Uterus (tissue), 7 donors: ENCODE measurements around the genes FAM98C and LGALS7.

GRCh38 chr19:38004880-38005273, 97.9 kb downstream of the SIPA1L3 start:
- PRO-cap, 4 experiments = peak in 4 of 4 experiments; most common plus-strand start chr19:38005204 (in 3); most common minus-strand start chr19:38005037 (in 3)
- RAMPAGE, long total RNA, 2 experiments = no peak in any of the 2 experiments
- RRBS = 5% methylated on average over 3 of the region's 9 CpGs

GRCh38 chr19:38043675-38044525, 136.9 kb downstream of the SIPA1L3 start:
- PRO-cap, 4 experiments = no peak in any of the 4 experiments
- RAMPAGE, long total RNA, 2 experiments = no peak in any of the 2 experiments
- RRBS = no CpG with 5 or more reads among the region's 19 CpGs

DNA sequence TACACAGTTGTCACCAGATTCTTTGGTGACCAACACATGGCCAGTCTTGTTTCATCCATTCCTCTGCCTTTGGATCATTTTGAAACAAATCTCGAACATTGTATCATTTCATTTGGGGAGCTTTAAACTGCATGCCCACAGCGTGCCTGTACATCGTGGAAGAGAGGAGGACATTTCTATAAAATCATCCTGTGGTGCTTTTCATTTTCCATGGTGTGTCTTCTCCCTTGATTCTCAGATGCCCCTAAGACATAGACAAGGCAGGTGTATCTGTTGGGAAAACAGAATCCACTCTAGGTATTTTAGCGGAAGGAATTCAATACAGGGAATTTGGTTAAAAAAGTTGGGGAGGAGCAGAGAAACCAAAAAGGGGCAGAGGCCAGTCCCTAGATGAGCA, 145.0 kb downstream of the SIPA1L3 start:
- PRO-cap, 4 experiments = no peak in any of the 4 experiments
- RAMPAGE, long total RNA, 2 experiments = no peak in any of the 2 experiments
- RRBS = no CpG with 5 or more reads among the region's 4 CpGs

DNA sequence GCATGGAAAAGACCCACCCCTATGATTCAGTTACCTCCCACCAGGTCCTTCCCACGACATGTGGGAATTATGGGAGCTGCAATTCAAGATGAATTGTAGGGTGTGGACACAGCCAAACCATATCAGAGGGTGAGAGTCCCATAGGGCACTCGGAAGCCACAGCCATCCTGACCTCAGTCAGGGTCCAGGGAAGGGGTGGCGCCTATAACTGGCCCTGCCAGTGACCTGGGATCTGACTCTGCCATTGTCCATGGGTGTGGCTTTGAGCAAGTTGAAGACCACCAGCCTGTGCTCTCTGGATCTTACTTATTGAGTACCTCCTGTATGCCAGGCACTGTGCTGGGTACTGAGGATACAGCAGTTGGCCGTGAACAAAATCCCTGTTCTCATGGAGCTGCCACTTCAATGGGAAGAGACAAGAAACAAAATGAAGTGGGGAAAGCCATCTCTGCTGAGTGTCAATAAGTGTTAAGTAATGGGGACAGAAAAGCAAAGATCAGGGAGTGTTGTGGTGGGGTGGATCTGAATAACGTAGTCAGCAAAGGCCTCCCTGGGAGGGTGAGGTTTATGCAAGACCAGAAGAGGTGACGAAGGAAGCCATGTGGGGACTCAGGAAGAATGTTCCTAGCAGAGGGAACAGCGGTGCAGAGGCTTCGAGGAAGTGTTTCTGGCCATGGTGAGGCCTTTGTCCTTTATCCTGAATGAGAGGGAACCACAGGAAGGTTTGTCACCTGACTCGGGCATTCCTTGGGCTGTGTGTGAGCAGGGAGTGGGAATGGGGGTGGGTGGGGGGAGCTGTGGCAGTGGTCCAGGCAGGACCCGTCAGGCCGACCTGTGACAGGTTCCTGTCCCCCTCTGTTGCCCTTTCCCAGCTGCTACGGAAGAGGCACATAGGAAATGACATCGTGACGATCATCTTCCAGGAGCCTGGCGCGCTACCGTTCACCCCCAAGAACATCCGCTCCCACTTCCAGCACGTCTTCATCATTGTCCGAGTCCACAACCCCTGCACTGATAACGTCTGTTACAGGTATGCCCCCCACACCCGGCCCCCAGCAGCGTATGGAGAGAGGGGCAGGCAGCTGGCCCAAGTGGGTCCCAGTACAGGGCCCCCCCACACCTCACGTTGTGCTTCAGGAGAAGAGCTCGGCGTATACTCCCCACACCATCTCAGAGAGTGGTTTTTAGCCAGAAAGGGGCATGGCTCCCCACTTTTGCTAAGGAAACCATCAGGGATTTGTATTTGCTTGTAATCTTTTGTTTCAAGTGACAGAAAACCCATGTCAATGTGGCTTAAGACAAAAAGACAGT, 114.2 kb downstream of the DPF1 start:
- PRO-cap, 4 experiments = no peak in any of the 4 experiments
- RAMPAGE, long total RNA, 2 experiments = start-site peak on the plus strand in 1 of 2 experiments, centred at position 566 of the sequence, 10 reads per replicate
- RRBS = no CpG with 5 or more reads among the region's 26 CpGs

DNA sequence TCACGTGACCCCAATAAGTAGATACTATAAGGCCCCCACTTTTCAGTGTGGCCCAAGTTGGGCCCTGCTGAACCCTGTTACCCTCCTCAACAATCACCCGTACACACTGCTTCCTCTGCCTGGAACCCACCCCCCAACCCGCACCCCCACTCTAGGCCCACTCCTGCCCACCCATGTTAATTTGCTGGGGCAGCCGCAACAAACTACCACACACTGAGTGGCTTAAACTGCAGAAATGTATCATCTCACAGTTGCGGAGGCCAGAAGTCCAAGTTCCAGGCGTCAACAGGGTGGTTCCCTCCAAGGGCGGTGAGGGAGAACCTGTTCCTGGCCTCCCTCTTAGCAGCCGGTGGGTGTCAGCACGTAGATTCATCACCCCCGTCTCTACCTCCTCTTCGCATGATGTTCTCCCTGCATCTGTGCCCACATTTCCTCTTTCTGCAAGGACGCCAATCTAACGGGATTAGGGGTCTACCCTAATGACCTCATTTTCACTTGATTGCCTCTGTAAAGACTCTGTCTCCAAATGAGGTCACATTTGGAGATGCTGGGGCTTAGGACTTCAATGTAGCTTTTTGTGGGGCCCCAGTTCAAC, 38.6 kb downstream of the DPF1 start:
- PRO-cap, 4 experiments = peak in 2 of 4 experiments; most common minus-strand start position 138 of the sequence (in 2)
- RAMPAGE, long total RNA, 2 experiments = no peak in any of the 2 experiments
- RRBS = no CpG with 5 or more reads among the region's 13 CpGs

GRCh38 chr19:38222300-38222937, 1.6 kb downstream of the DPF1 start:
- PRO-cap, 4 experiments = no peak in any of the 4 experiments
- RAMPAGE, long total RNA, 2 experiments = no peak in any of the 2 experiments
- RRBS = 34% methylated on average over 15 of the region's 51 CpGs

GRCh38 chr19:38278088-38278701, 13.8 kb downstream of the SPINT2 start:
- PRO-cap, 4 experiments = peak in 2 of 4 experiments; most common plus-strand start chr19:38278272 (in 2)
- RAMPAGE, long total RNA, 2 experiments = no peak in any of the 2 experiments
- RRBS = no CpG with 5 or more reads among the region's 9 CpGs

- PRO-cap, 4 experiments = peak in 2 of 4 experiments; most common plus-strand start chr19:38284640 (in 1); most common minus-strand start chr19:38284636 (in 1)
- RAMPAGE, long total RNA, 2 experiments = no peak in any of the 2 experiments
- RRBS = no CpG with 5 or more reads among the region's 7 CpGs
These were observed 19.7 kb upstream of the C19orf33 start for GRCh38 chr19:38284263-38284745.

DNA sequence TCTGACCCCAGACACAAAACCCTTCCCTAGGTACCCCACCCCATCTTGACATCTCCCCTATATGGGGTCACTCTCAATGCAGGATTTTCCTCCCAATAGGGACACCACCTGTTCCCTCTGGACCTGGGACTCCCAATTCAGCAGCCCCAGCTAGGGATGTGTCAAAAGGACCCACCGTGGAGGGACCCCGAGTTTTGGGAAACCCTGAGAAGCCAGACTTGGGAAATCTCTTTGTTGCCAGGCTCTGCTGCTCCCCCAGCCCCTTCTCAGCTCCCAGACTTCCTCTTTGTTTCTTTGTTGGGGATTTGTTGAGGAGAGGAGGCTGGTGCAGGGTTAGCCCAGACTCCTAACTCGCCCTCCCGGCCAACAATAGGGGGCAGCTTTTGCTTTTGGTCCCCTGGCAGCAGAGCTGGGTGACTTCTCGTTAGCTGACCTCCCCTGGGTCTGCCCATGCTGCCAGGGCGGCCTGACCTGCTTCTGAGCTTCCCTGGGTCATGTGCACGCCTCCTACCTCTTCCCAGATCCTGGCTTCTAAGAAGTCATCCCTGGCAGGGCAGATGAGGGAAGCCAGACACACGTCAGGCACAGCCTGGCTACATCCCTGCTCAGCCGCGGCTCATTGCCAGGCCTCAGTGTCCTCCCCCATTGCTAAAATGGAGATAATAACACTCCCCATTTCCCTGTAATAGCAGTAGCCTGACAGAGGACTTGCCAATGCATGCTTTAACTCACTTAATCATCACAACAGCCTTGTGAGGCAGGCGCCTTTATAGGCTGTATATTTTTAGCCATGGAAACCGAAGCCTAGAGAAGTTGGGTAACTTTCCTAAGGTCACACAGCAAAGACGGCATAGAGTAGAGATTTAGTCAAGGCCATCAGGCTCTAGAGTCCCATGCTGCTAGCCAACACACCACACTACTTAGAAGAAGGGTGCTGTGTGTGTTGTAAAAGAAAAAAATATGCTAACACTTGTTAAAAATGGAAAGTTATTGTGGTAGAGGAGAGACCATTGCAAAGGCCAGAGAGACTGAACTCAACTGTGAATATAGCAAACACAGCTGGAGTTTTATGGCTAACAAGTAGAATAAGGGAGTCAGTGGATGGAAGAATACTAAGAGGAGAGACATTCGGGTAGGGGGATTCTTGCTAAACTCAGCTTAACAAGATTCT, 2.1 kb downstream of the KCNK6 start:
- PRO-cap, 4 experiments = peak in 4 of 4 experiments; most common plus-strand start position 570 of the sequence (in 2); most common minus-strand start position 446 of the sequence (in 4)
- RAMPAGE, long total RNA, 2 experiments = no peak in any of the 2 experiments
- RRBS = no CpG with 5 or more reads among the region's 14 CpGs

GRCh38 chr19:38400101-38400822, 2.6 kb upstream of the FAM98C start:
- PRO-cap, 4 experiments = no peak in any of the 4 experiments
- RAMPAGE, long total RNA, 2 experiments = no peak in any of the 2 experiments
- RRBS = no CpG with 5 or more reads among the region's 9 CpGs

DNA sequence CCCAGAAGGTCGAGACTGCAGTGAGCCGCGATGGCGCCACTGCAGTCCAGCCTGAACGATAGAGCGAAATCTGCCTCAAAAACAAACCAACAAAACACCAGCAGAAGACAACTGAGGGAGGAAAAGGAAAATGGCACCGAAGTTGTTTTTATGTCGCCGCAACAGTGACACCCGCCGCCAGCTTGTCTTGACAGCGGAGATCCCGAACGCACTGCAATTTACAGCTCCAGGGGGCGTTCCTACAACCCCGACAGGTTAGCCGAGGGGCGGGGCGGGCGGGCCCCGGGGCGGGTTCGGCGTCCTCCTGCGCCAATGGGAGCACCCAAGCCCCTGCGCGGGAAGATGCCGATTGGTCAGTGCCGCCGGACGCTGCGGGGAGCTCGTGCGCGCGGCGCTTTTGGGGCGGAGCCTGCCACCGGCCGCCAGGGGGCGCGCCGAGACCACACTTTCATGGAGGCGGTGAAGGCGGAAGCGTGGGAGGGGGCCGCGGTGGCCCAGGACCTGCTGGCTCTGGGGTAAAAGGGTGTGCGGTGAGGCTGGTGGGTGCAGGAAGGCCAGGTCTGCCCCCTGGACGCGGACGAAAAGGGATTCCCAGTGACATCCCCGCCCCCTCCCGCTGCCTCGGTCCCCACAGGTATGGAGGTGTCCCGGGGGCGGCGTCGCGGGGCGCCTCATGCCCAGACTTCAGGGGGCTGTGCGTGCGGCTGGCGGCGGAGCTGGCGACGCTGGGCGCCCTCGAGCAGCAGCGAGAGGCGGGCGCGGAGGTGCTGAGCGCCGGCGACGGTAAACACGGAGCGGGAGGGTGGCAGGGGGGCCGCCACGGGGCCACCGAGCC, at the start of gene FAM98C:
Gene FAM98C, plus strand, starts transcription at position 390 of the 835 bp plus-strand sequence.
- PRO-cap, 4 experiments = peak in 4 of 4 experiments; most common plus-strand start position 451 of the sequence (in 4); most common minus-strand start position 215 of the sequence (in 4)
- RAMPAGE, long total RNA, 2 experiments = no peak in any of the 2 experiments
- RRBS = 2% methylated on average over 19 of the region's 82 CpGs

- PRO-cap, 4 experiments = no peak in any of the 4 experiments
- RAMPAGE, long total RNA, 2 experiments = no peak in any of the 2 experiments
- RRBS = no CpG with 5 or more reads among the region's 25 CpGs
These were observed 19.3 kb downstream of the RYR1 start for GRCh38 chr19:38452809-38453179.

DNA sequence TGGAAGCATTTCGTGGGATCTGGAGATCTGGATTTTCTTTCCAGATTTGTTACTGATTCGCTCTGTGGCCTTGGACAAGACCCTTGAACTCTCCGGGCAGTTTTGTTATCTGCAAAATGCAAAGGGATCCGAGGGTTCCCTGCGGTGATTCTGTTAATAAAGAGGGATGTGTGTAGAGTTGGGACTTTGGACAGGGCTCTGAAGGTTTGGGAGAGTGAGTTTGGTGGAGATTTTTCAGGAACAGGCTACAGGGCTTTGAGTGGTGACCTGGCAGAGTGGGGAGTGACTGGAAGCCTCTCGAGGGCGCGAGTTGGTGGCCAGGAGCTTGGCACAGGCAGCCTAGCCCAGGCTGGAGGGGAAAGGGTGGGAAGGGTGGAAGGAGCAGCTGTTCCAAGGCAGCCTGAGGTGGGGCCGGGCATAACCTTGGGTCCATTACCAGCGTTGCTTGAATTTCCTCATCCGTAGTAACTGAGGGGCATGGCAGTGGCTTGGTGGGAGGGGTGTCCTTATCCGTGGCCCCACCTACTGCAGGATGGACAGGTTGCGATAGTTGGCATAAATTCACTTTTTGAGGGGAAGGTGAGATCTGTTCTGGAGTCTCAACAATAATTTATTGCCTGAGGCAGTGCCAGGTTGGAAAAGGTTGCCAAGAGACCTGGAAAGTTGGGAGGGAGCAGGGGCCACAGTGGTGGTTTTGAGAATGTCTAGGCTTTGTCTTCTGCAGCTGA, 2.1 kb downstream of the ACTN4 start:
- PRO-cap, 4 experiments = peak in 4 of 4 experiments; most common plus-strand start position 660 of the sequence (in 3); most common minus-strand start position 470 of the sequence (in 4)
- RAMPAGE, long total RNA, 2 experiments = no peak in any of the 2 experiments
- RRBS = no CpG with 5 or more reads among the region's 13 CpGs

DNA sequence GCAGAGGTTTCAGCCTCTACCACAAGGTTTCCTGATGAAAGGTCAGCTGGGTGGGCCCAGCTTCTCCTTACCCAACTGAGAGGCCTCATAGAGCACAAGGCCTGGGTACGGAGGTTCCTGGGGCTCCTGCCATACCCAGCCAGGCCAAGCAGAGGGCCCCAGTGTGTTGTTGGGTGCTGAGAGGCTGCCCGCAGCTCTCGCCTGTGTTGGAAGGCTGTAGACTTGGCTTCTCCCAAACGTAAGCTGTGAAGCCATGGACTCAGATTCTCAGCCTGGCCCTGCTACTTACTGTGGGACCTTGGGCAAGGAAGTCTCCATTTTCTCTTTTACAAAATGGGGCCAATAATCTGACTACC, 28.2 kb downstream of the ACTN4 start:
- PRO-cap, 4 experiments = no peak in any of the 4 experiments
- RAMPAGE, long total RNA, 2 experiments = no peak in any of the 2 experiments
- RRBS = no CpG with 5 or more reads among the region's 4 CpGs

DNA sequence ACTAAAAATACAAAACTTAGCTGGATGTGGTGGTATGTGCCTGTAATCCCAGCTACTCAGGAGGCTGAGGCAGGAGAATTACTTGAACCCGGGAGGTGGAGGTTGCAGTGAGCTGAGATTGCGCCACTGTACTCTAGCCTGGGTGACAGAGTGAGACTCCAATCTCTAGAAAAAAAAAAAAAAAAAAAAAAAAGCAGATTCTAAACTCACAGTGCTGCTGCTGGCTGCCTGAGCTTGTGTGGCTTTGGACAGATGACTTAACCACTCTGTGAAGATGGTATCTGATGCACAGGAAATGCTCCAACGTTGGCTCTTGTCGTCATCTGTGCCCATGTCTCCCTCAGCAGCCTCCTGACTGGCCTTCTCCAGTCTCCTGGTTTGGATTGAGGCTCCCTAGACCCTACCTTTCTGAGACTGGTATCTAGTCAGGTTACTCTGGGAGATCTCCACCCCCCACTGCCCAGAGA, 33.5 kb downstream of the ACTN4 start:
- PRO-cap, 4 experiments = no peak in any of the 4 experiments
- RAMPAGE, long total RNA, 2 experiments = no peak in any of the 2 experiments
- RRBS = no CpG with 5 or more reads among the region's 4 CpGs

DNA sequence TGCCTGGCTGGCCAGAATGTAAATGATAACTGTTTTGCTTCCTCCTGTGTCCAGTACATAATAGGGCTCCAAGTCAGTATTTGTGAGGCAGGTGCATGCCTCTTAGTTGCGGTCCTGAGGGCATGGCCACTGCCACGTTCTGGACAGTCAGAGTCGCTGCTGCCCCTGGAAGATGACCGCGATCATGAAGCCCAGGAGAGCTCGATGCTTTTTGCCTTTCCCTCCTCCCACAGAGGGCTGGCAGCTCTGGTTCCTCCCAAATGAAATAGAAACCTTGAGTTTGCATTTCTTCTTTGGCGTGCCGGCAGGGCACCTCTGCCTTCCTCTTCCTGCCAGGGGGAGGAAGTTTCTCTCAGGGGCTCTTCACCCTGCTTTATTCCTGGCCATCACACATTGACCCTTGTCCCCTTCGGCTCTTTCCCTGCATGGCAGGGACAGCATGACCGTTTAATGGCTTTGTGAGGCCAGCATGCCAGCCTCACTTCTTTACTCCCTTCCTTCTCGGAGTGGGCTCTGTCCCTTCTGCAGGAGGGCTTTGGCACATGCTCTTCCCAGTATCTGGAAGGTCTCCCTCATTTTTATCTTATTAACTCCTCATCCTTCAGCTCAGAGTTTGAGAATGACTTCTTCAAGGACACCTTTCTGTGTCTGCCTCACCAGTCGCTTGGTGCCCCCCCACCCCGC, 47.9 kb downstream of the ACTN4 start:
- PRO-cap, 4 experiments = peak in 3 of 4 experiments; most common plus-strand start position 285 of the sequence (in 2); most common minus-strand start position 186 of the sequence (in 3)
- RAMPAGE, long total RNA, 2 experiments = no peak in any of the 2 experiments
- RRBS = no CpG with 5 or more reads among the region's 13 CpGs

DNA sequence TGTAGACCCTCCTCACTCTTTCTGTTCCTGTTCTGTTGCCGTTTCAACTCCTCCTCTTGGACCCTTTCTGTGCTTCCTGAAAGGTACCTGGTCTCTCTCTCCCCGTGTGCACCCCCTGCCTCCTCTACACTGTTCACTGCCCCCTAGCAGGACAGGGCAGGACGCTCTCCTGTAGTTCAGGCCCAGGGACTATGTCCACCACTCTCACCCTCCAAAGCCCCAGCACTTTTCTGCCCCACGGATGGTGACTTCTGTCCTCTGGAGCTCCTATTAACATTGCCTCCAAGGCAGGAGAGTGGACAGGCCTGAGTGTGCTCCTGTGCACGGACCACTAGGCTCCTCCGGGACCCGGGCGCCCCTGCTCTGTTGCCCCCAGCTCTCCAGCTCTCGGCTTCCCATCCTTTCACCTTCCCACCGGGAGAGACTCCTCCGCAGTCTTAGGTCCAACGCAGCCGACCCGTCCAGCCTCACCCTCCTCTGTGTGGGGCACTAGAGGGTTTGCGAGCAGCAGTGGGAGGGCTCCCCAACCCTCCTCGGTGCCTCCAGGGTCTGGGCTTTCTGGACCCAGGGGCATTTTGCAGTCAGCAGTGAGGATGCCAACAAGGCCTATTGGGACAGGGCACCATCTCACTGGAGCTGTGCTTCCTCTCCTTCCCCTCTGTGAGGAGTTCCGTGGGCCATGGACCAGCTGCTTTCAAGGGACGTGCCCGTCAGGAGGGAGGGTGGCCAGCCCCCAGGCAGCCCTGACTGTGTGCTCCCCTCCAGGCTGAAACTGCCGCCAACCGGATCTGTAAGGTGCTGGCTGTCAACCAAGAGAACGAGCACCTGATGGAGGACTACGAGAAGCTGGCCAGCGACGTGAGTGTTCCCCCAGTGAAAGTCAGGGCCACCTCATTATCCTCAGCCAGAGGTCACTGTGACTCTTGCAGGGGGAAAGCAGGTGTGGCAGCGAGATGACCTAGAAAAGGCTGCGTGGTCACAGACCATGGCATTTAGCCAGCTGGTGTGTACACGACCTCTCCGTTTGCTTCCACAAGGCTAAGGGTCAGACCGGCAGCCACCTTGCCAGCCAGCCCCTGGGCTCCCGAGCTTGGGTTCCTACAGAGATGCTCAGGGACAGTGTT, 30.2 kb downstream of the CAPN12 start:
- PRO-cap, 4 experiments = no peak in any of the 4 experiments
- RAMPAGE, long total RNA, 2 experiments = no peak in any of the 2 experiments
- RRBS = 85% methylated on average over 4 of the region's 31 CpGs

- PRO-cap, 4 experiments = no peak in any of the 4 experiments
- RAMPAGE, long total RNA, 2 experiments = no peak in any of the 2 experiments
- RRBS = no CpG with 5 or more reads among the region's 2 CpGs
These were observed 11.1 kb downstream of the CAPN12 start for GRCh38 chr19:38733192-38733606.

DNA sequence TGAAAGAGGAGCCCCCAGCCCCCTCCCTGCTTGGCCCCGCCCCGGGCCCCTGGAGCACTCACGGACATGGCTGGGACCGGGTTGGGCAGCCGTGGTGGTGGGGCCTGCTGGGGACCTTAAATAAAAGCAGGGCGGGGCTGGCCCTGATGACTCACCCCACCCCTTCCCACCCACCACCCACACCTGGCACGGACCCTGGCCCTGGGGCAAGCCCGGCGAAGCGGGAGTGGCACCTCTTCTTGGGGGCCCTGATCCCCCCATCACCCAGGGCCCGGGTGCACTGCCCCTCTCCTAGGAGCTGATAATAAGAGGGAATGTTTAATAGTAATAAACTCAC, at the start of gene LGALS7:
Gene LGALS7, minus strand, starts transcription at position 93 of the 337 bp plus-strand sequence.
- PRO-cap, 4 experiments = no peak in any of the 4 experiments
- RAMPAGE, long total RNA, 2 experiments = no peak in any of the 2 experiments
- RRBS = 65% methylated on average over 3 of the region's 11 CpGs

DNA sequence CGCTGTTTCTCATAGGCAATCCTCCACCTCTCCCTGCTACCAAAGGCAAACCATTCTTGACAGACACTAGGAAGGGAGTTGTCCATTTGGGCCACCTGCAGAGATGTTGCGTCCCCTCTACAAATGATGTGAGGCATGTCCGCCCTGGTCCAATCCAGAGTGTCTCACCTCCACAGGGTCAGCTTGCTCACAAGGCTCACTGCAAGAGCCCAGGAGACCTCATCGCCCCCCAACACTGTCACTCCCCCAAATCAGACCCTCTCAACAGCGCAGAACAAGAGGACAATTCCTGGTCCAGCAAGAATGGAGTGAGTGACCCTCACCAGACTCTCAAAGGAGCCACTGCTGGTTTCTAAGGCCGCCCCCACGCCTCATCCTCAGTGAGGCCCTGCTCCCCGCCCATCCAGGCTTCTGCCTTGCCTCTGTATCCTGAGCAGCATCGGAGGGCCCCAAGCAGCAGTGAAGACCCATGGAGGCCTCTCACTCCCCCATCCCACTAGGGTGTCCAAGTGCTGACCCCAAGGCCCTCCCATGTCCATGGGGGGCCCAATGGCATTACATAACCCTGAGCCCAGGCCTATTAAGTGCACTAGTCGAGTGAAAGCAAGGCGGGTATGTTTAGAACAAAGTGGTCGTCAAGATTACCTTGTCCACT, 6.5 kb downstream of the HNRNPL start:
- PRO-cap, 4 experiments = no peak in any of the 4 experiments
- RAMPAGE, long total RNA, 2 experiments = no peak in any of the 2 experiments
- RRBS = no CpG with 5 or more reads among the region's 12 CpGs